Subcutaneous adipose tissue (tissue), 3 donors: ENCODE measurements around a stretch of chr18.

- PRO-cap, result no peak
- RAMPAGE, long total RNA, 3 experiments, result no peak in any of the 3 experiments
Observed at GRCh38 chr18:3207572-3208188, 12.1 kb downstream of the MYOM1 start.

DNA sequence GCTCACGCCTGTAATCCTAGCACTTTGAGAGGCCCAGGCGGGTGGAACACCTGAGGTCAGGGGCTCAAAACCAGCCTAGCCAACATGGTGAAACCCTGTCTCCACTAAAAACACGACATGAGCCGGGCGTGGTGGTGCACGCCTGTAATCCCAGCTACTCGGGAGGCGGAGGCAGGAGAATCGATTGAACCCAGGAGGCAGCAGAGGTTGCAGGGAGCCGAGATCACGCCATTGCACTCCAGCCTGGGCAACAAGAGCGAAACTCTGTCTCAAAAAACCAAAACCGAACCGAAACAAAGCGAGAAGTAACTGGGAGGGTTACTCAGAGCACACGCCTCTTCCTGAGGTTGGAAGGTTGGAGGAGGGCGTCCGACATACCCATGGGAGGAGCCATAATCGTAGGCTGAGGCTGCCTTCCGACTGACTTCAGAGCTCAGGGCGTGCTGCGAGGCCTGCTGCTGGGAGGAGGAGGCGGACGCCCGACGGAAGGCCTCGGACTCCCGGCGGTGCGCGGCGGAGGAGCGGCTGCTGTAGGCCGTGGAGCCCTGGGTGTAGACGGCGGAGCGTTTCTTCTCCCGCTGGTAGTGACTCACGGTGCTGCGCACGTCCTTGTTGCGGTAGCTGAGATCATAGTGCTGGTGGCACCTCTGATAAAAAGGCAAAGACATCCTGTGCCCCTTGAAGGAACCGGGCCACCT lies 5.1 kb downstream of the MYOM1 start:
- PRO-cap, result no peak
- RAMPAGE, long total RNA, 3 experiments, result no peak in any of the 3 experiments

- PRO-cap, result no peak
- RAMPAGE, long total RNA, 3 experiments, result no peak in any of the 3 experiments
Observed at GRCh38 chr18:3253177-3253581, 5.6 kb downstream of the MYL12A start.

GRCh38 chr18:3255406-3256483 lies 6.2 kb upstream of the MYL12B start:
- PRO-cap, result no peak
- RAMPAGE, long total RNA, 3 experiments, result no peak in any of the 3 experiments

GRCh38 chr18:3275966-3276760 lies 14.2 kb downstream of the MYL12B start:
- PRO-cap, result no peak
- RAMPAGE, long total RNA, 3 experiments, result no peak in any of the 3 experiments

DNA sequence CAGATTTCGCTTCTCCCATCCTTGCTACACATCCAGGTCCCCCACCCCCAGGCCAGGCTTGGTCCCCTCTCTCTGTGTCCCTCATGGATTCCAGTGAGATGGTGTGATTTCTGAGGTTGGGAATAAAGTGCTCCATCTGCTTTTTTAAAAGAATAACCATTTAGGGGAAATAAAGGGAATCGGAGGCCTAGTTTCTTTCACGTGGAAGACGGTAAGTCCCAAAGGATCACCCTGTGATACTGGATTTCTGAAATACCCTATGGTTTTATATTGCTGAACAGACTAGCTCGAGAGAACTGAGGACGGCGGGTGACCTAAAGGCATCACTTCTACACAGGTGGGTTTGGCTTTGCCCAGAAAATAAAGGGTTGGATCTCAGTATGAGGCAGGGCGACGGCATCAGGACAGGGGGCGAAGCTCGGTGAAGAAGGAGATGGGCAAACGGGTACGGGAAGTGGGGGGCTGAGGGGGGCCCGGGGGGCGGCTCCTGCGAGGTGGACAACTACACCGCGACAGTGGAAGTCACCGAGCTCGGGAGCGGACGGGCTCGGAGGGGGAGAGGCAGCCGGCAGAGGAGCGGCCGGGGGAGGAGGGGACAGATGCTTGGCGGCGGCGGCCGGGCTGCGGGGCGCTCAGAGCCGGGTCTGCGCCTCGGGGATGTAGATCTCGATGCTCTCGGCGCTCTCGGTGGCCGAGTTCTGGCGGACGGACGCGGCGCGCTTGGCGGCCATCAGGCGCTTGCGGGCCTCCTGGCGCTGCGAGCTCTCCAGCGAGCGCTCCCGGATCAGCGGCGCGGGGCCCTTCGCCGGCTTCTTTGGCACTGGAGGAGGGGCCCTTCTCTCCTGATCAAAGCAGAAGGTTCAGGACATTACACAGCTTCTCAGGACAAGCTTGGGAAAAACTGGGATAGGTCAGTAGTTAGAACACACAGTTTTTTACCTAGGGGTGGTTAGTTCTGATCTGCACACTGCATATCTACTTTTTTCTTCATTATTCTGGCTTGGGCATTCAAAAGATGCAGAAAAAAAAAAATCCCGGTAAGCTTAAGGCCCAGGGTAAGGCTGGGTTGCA lies 48.9 kb downstream of the TGIF1 start:
- PRO-cap, result no peak
- RAMPAGE, long total RNA, 3 experiments, result no peak in any of the 3 experiments

- PRO-cap, result no peak
- RAMPAGE, long total RNA, 3 experiments, result no peak in any of the 3 experiments
Observed at GRCh38 chr18:3584143-3584480, 134.1 kb downstream of the TGIF1 start.

DNA sequence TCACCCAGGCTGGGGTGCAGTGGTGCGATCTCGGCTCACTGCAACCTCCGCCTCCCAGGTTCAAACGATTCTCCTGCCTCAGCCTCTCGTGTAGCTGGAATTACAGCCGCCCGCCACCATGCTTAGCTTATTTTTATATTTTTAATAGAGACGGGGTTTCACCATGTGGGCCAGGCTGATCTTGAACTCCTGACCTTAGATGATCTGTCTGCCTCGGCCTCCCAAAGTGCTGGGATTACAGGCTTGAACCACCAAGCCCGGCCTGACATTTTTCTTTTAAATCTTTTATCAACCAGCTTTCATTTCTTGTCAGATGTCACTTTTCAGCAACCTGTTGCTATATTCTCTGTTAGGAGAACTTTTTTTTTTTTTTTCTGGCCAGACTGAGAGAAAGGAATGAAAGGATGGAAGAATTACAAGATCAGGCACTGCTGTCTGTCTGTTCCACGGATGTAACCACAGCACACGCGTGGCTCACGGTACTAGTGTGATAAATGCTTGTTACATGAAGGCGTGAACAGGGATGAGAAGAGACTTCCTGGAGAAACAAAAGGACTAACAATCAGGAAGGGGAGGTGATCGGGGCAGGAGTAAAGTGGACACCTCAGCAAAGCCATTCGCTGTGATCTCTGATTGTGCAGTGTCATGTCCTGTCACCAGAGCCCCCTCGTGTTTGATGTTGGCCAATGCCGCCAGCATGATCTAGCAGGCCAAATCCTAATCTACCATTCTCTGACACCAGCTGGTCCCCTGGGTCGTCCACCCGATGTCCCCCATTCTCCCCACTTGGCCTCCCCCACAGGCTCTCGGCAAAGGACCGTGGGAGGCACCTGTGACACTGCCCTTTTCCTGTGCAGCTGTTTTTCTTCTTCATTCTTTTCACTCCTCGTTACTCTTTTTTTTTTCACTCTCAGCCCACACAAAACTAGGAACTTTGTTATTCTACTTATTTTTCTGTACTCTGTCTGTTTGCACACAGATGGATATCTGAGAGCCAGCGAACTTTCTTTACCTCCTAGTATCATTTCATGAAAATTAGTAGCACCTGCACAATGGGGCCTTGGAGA lies 146.6 kb downstream of the TGIF1 start:
- PRO-cap, result no peak
- RAMPAGE, long total RNA, 3 experiments, result no peak in any of the 3 experiments

GRCh38 chr18:3603300-3603404 lies 153.2 kb downstream of the TGIF1 start:
- PRO-cap, result no peak
- RAMPAGE, long total RNA, 3 experiments, result no peak in any of the 3 experiments

- PRO-cap, result bidirectional peak, plus-strand start at chr18:3624307, minus-strand start at chr18:3623931
- RAMPAGE, long total RNA, 3 experiments, result no peak in any of the 3 experiments
Observed at GRCh38 chr18:3623810-3624788, 174.1 kb downstream of the TGIF1 start.

GRCh38 chr18:3652257-3653266 lies 202.6 kb downstream of the TGIF1 start:
- PRO-cap, result no peak
- RAMPAGE, long total RNA, 3 experiments, result no peak in any of the 3 experiments

DNA sequence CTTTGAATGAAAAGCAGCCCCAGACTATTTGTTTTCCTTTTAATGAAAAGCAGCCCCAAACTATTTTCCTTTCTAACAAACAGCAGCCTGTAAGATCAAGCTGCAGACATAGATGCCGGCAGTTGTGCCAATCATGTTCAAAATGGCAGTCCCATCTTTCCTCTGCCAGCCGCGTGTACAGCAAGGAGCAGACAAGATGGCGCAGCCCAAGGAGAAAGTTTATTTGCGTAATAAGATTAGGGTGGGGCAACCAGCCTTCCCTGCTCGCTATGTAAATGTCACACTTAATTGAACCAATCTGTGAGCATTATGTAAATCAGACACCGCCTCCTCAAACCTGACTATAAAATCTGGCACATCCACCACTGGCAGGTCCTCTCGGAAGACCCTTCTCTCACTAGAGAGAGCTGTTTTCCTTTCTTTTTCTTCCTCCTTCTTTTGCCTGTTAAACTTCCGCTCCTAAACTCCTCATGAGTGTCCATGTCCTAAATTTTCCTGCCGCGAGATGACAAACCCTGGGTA lies 226.1 kb downstream of the TGIF1 start:
- PRO-cap, result no peak
- RAMPAGE, long total RNA, 3 experiments, result no peak in any of the 3 experiments

DNA sequence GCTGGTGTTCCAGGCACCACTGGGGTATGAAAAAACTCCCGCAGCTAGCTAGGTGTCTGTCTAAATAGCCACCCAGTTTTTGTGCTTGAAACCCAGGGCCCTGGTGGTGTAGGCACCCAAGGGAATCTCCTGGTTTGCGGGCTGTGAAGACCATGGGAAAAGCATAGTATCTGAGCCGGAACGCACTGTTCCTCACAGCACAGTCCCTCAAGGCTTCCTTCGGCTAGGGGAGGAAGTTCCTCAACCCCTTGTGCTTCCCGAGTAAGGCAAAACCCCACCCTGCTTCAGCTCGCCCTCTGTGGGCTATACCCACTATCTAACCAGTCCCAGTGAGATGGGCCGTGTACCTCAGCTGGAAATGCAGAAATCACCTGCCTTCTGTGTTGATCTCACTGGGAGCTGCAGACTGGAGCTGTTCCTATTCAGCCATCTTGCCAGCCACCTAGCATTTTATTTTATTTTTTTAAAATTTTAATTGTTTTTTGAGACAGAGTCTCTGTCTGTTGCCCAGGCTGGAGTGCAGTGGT lies 250.2 kb downstream of the TGIF1 start:
- PRO-cap, result unidirectional peak, minus-strand start at position 221 of the sequence
- RAMPAGE, long total RNA, 3 experiments, result no peak in any of the 3 experiments

DNA sequence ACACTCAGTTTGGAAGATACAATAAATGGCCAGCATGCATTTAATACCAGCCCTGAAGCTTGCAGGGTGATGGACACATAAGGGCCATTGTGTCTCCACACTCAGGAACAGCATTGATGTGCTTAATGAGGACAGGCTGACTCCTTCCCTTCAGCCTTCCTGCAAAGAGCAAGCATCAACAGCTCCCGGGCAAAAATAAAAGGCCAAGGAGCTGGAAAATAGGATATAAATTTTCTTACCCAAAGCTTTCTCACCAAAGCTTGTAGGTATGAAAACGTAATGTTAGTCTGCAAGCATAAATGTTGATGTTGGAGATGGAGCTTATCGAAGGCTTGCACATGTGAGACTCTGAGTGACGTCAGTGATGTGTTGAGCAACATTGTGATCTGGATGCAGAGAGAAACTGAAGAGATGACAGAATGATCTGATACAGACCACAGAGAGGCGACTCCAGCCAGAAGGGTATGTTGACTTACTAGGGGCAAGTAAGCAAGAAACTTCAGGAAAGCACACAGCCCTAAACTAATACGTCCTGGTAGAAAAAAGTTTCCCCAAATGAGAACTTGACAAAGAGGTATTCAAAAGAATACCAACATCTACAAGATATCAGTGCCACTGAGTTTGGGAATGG lies 256.5 kb downstream of the TGIF1 start:
- PRO-cap, result no peak
- RAMPAGE, long total RNA, 3 experiments, result no peak in any of the 3 experiments

DNA sequence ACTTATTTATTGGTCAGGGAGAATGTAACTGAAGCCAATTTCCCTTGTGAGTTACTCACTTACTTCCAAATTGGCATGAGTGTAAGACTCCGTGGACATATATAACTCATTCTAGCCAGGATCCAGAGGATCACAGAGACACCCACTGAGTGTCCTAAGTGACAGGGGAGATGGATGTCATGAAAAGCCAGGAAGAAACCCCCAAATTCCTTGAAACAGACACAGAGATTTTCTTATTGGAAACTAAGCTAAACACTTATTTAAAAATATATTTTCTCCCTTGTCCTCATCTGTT lies 345.0 kb downstream of the TGIF1 start:
- PRO-cap, result no peak
- RAMPAGE, long total RNA, 3 experiments, result no peak in any of the 3 experiments

DNA sequence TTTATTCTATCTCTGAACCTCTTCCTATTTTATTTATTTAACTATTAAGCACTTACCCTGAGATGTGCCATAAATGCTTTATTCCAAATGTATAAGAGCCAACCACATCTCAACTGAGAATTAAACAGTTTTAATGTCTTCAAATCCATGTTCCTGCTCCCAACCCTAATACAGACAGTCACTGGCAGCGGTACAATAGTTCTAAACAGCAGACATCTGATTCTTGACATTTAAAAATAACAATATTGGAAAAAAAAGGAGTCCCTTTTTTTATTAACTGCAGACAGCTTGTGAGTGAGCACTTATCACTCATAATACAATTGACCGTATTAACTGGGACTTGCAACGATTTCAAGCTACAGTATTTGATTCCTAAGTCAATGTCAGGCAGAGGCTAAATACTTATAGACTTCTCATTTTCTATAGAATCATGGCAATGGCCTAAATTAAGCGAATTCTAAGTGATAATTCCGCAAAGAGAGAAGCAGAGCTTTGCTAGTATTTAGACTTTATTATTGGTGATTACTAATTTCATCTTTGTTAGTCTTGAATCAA lies 424.7 kb downstream of the TGIF1 start:
- PRO-cap, result no peak
- RAMPAGE, long total RNA, 3 experiments, result no peak in any of the 3 experiments

DNA sequence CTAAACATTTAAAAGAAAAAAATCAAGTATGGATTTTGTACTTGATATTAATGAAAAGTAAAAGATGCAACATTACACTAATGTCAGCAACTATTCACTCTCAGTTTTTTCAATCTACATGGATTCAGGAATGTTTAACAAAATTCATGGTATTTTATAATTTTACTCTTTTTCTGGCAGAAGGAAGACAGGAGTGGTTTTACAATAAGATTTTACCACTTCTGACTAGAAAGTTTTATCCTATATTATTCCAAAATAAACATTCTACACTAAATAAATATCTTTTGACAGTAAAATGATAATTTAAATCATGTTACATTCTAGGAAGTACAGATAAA lies 252.5 kb downstream of the DLGAP1 start:
- PRO-cap, result no peak
- RAMPAGE, long total RNA, 3 experiments, result no peak in any of the 3 experiments

DNA sequence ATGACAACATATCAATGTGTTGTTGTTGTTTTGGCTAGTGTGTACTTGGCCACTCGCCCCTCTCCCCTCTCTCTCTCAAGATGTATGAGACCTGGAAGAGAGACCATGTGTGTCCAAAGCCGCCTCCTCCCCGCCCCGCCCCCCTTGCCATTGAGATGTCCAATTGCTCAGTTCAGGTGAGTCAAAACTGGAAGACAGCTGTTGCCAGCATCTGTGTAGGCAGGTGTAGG lies 1.2 kb downstream of the ZBTB14 start:
- PRO-cap, result no peak
- RAMPAGE, long total RNA, 3 experiments, result no peak in any of the 3 experiments

DNA sequence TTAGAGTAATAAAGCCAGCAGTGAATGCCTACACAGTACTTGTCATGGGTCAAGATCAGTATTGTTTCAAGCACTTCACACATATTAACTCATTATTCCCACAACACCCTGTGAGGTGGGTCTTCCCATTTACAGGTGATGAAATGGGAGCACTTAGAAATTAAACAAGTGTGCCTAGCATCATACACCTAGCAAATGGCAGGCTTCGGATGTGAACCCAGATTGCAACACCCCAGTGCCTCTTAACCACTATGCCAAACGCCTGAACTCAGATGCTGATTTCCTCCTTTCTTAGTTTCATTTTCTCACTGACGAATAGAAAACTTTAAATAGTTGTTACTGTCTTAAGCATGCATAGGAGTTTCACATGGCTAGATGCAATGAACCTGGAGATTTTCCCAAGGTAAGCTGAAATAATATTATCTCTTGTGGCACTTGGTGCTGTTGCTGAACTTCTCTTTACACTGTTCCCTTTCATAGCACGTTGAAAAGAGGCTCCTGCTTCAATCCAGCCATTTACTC lies 14.6 kb upstream of the ZBTB14 start:
- PRO-cap, result no peak
- RAMPAGE, long total RNA, 3 experiments, result no peak in any of the 3 experiments

DNA sequence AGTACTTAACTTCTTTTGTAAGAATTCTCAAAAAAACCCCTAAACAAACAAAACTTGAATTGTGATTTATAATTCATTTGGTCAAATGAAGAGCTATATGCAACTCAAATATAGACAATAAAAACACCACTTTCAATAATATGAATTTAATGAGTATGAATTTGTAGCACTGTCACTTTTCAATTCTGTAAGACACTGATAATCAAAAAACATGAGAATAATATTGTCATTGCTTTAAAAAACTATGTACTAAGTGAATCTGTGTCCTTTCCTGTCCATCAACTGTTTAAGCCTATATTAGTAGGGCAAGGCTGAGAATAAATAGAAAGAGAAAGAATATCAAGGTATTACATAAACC lies 87.8 kb downstream of the EPB41L3 start:
- PRO-cap, result no peak
- RAMPAGE, long total RNA, 3 experiments, result no peak in any of the 3 experiments